Right ventricle myocardium (tissue), 1 donor: ENCODE measurements around the genes DAB1 and OMA1.

- PRO-cap, 2 experiments, result no peak in any of the 2 experiments
These were observed 323.6 kb downstream of the PLPP3 start for GRCh38 chr1:56255859-56256007.

DNA sequence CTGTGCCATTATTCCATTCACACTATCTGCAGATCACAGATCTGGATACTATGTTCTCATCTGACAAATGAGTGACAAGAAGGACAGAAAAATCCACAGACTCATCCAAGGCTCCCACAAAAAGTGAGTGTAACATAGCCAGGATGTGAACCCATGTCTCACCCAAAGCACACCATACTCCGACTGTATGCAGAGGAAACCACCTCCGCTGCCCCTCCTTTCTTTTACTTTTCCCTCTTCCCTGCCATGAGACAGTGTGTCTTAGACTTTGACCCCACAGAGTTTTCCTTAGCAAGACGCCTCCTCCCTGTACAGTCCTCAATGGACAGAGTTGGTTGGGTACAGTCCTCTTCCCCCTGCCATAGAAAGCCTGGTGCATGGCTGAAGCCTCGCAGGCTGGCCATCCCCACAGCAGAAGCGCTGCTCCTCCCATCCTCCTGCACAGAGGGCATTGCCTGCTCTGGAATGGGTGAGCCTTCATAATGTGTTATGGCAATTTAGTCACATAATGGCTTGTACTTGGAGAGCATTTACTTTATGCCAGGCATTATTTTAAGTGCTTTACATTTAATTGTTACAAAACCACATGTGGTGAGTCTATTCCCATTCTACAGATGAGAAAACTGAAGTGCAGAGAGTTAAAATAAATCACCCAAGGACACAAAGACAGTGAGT is 127.9 kb downstream of the PLPP3 start:
- PRO-cap, 2 experiments, result no peak in any of the 2 experiments

DNA sequence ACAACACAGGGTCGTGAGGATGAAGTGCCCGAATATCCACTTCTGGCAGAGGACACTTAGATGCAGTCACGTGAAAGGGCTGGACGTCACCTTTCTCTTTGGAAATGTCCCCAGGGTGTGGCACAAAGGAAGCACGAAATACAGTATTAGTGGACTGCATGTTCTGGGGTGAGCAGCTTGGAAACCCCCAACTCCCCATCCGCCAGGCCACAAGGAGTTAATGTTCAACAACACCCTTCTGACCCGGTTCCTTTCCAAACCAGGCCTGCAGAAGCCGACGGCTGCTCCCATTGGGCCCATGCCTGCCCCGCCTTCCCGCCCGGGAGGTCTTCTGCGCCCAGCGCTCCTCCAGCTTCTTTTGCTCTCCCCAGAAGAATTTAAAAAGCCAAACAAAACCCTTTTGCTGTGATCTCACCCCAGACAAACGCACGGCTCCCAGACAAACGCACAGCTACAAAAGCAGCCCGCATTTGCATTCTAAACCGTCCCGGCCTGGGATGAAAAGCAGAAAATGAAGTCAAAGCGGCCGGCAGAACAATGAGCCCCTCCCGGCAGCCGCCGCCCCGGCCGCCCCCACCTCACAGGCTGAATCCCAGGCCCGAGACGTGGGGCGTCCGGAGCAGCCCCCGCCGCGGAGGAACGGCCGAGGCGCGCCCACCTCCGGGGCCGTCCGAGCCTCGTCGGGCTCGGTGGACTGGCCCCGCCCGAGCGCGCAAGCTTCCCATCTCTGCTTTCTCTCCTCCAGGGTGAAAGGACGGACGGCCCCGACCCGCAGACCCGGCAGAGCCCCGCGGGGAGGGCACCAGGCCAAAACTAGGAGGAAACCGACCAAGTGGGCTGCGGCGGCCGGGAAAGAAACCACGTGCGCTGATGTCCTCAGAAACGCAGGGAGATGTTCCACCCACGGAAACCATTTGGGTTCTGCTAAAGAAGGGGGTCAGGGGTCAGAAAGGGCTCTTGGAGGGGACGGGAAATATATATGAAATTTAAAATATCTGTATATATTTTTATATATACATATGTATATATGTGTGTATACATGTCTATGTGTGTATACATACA is 101.9 kb downstream of the PLPP3 start:
- PRO-cap, 2 experiments, result peak in 2 of 2 experiments; most common plus-strand start position 419 of the sequence (in 2); most common minus-strand start position 696 of the sequence (in 2)

DNA sequence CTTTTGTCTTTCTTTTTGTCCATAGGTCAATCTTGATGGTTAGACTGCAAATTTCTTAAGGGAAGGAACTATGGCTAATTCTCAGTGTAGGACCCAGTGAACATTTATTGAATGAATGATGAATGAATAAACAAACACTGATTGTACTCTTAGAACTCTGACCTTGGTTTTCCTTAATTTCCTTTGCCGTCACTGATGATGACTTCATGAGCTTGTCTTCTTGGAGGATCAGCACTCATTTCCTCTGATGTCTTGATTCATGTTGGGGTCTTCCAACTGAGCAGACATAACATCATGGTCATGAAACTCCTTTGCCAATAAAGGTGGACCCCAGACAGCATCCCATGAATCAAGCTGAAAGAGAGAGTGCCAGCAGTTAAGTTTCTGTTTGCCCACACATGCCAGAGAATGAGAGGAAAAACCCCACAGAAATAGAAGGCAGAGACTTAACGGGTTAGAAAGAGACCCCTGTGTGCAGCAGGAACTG is 96.2 kb downstream of the PLPP3 start:
- PRO-cap, 2 experiments, result no peak in any of the 2 experiments

- PRO-cap, 2 experiments, result no peak in any of the 2 experiments
These were observed 27.8 kb downstream of the PLPP3 start for GRCh38 chr1:56551451-56552140.

GRCh38 chr1:56569527-56570117 is 9.7 kb downstream of the PLPP3 start:
- PRO-cap, 2 experiments, result no peak in any of the 2 experiments

DNA sequence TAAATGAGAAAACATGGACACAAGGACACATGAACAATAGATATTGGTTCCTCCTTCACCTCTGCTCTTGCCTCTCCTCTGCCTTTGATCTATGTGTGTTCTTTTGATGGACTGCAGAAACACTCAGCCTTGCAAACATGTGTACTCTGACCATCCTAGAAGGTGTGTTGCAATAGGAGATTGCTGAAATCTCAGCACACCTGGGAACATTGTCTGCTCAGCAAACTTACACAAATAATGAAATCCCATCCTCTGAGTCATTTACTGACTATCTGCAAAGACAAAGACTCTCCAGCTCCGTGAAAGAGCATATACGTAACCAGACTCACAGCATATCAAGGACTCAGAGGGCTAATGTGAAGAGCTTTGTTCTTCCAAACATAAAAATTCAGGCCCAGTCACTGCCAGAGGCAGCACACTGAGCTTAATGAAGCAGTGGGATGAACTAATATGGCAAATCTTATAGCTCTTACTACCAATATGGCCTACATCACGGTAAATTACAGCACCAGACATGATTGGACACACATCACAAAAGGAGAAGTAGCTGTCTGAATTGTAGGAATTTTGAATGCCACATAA is 143.6 kb downstream of the DAB1 start:
- PRO-cap, 2 experiments, result no peak in any of the 2 experiments

GRCh38 chr1:57324997-57325323 is 98.9 kb downstream of the DAB1 start:
- PRO-cap, 2 experiments, result no peak in any of the 2 experiments

DNA sequence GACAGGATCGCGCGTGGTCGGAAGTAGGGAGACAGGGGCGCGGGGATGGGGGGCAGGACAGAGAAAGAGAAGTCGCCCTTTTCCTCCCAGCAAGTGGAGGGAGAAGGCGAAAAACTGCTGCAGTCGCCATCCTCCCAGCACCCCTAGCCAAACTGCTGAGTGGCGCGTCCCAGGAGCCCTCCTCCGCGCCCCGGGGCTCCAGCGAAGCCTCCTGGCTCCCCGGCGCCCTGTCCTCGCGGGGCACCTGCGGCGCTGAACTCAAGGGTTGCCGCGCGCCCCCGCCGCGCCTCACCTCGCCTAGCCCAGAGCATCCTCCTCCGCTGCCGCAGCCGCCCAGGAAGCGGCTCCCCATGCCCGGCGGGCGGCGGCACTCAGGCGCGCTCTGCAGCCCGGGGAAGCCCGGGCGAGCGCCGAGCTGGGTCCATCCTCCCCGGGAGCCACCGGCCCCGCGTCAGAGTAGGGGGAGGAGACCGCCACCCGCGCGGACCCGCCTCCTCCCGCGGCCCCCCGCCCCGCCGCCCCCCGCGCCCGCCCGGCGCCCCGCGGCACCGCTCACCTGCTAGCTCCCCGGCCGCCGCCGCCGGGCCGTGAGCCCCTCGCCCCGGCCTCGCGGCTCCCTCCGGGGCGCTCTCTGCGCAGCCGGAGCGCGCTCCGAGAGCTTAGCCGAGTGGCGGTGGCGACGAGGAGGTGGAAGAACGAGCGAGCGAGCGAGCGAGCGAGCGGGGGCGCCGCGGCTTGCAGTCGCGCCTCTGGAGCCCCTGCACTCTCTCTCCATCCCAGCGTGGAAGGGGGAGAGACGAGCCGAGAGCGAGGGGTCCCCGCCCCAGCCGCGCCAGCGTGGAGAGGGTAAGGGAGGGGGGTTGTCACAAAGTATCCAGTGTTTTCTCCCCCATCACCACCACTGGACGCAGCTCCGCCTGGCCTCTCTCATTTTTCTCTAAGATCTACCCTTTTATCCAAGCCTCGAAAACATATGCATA is at the start of gene DAB1:
TSS of gene DAB1 (minus strand) at position 423 of the 980 bp plus-strand sequence.
- PRO-cap, 2 experiments, result peak in 1 of 2 experiments; most common plus-strand start position 656 of the sequence (in 1); most common minus-strand start position 409 of the sequence (in 1)

DNA sequence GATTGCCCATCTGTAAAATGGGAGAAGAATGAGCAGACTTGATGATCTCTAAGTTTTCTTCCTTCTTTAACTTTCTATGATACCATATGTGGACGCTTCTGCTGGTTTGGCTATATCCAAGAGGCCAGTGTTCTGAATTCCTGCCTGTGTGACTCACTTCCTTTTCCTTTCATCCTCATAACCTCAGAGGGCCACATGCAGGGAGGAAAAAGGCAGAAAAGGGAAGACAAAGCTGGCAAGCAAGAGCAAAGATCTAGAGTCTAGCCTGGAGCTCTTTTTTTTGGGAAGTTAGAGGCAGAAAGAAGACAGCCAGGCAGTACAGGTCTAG is 151.2 kb downstream of the OMA1 start:
- PRO-cap, 2 experiments, result no peak in any of the 2 experiments

DNA sequence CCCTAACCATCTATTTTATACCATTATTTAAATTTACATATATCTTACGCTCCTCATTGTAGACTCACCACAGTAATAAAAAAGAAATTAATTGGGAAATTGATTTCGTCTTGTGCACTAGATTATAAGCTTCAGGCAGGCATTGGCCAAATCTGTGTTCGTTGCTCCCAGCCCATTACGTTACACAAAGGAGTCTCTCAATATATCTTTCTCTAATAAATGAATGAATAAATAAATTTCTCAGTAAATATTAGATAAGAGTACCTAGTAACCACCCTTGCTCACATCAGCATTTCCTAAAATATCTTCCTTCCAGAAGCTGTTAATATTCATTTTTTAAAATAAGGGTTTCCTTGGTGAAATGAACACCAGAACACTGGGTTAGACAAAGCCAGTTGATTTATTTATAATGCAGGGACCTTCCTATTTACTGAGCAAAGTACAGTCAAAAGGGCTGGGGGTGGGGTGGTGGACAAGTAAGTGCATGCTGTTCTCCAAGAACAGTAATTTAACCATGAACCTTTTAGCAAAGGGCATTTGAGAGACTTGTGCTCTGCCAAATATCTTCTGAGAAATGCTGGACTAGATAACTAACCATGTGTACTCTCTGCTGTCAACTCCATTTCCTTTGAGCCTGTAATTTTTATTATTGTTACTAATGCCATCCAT is 100.3 kb downstream of the OMA1 start:
- PRO-cap, 2 experiments, result no peak in any of the 2 experiments

- PRO-cap, 2 experiments, result no peak in any of the 2 experiments
These were observed 65.9 kb downstream of the OMA1 start for GRCh38 chr1:58480539-58481108.

GRCh38 chr1:58546539-58547266 is at the start of gene OMA1:
OMA1 (minus strand) TSS chr1:58546726.
- PRO-cap, 2 experiments, result peak in 2 of 2 experiments; most common plus-strand start chr1:58546807 (in 1); most common minus-strand start chr1:58546714 (in 1)

DNA sequence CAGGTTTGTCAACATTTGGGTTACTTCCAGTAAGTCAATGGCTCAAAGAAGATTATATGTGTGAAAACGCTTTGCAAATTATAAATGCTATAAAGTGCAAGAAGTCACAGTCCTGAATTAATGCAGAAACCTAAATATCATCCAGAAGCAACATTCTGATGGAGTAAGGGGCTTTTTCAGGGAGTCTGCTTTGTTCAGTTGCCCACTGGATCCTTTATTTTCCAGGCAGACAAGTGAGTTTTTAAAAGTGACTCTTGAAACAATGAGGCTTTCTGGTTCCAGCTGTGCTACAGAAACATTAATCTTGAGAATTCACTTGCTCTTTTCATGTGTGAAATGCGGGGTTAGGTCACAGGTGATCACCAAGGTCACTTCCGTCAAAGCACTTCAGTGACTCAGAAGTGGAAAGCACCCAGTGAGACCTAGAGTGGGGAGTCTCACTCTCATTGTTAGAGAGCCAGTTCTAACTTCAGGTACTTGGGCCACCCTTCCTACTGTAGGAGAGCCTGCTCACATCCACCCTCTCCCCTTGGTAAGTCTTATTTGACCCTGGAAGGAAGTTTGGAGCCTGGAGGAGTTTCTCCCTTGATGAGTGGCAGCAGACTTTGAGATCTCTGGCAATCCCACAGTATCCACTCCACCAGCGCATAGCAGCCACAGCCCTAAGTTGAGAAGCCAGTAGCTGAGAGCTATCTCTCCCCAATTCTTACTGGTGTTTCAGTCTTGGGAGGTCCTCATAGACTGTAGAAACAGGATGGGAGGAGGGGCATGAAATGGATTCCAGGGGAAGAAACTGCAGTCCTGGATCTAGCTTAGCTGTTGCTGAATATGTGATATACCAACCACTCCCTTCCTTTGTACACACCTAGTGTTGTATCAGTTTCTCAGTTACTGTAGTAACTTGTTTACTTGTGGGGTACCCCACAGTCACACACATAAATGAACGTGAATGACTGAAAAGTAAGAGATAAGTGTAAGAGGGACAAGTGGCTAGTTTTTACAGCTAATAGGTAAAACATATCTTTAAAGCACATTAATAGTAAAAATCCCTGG is 3.2 kb downstream of the TACSTD2 start:
- PRO-cap, 2 experiments, result no peak in any of the 2 experiments

DNA sequence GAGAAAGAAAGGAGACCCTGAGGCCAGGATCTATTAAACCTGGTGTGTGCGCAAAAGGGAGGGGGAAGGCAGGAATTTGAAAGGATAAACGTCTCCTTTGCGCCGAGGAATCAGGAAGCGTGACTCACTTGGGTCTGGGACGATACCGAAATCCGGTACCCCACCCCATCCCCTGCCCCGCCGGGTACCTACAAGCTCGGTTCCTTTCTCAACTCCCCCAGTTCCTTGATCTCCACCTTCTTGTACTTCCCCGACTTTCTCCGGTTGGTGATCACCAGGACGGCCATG is 1.1 kb downstream of the TACSTD2 start:
- PRO-cap, 2 experiments, result no peak in any of the 2 experiments

DNA sequence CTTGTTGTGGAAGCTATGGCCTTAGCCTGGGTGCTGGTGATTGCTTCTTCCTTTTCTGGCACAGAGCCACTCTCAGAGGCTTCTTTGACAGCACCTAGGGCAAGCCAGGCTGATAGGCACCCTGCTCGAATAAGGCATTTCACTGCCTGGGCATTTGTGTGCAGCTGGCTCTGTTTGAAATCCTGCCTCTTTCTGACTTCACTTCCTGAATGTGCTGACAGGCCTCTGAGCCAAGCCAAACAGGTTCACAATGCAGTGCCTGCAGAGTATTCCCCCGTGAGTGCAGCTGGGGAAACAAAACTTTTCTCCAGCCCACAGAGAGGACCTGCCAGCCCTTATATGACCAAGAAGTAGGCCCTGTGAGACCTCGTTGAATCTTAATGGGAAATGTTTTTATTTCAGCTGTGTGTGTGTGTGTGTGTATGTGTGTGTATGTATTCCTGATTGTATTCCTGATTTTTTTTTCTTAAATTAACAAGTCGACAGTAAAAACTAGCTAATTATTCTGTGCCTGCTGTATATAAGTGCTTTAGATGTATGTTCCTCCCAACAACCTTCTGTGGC is 10.4 kb downstream of the JUN start:
- PRO-cap, 2 experiments, result peak in 2 of 2 experiments; most common plus-strand start position 248 of the sequence (in 1); most common minus-strand start position 148 of the sequence (in 2)

DNA sequence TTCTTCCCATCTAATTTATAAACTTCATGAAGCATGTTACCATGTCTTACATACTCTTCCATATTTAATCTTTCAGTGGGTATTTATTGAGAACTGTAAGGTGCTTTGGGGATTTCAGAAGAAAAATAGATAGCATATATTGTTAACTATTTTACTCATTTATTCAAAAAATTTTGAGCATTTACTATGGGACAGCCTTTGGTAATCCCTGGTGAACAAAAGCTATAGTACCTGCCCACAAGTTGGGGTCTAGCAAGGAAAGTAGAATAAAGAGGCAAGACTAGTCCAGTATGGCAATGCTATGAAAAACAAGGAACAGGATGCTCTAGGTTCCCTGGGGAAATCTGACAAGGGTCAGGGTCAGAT is 9.6 kb upstream of the JUN start:
- PRO-cap, 2 experiments, result no peak in any of the 2 experiments

DNA sequence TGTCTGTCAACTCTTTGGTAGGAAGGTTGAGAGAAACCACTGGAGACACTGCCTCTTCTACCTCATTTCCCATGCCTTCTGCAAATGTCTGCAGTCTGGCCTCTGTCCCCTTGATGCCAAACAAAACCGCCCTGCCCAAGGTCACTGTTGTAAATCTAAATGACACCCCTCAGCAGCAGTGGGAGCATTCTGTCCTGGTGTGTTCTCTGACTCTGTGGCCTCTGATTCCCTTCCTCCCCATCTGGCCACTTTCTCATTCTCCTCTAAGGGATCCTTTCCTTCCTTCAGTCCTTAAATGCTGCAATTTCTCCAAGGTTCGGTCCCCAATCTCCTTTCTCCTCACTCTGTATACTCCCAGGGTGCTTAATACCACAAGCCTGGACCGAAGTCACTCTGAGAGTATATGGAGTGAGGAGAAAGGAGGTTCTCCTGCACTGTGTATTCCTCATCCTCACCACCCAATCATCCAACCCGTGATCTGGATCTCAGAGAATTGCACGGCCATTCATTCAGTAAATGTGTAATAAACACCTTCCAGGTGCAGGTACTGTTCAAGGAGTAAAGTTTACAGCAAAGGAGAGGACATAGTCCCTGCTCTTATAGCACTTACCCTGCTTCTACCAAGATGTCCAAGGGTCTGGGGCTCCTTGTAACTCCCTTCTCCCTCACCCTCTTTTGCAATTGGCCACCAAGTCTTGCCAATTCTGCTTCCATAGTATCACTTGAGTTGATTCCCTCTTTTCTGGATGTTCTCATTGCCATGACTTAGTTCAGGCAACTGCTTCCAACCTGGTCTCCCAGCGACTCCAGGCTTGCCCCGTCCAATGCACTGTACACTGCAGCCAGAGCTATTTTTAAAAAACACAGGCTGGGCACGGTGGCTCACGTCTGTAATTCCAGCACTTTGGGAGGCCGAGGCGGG is 139.2 kb upstream of the JUN start:
- PRO-cap, 2 experiments, result no peak in any of the 2 experiments

GRCh38 chr1:58941669-58942079 is 157.8 kb upstream of the JUN start:
- PRO-cap, 2 experiments, result no peak in any of the 2 experiments

GRCh38 chr1:59014249-59014495 is 230.3 kb upstream of the JUN start:
- PRO-cap, 2 experiments, result no peak in any of the 2 experiments